Subcutaneous preadipocyte (primary cell): ENCODE measurements around the genes EMB and ARL15.

- CAGE, long polyA plus RNA = no peak
These were observed at the start of gene EMB for GRCh38 chr5:50440971-50442024. Gene EMB, minus strand, starts transcription at chr5:50441288.

GRCh38 chr5:50923274-50923908, 257.0 kb downstream of the PARP8 start:
- CAGE, long polyA plus RNA = no peak

GRCh38 chr5:50963435-50964236, 297.2 kb downstream of the PARP8 start:
- CAGE, long polyA plus RNA = no peak

- CAGE, long polyA plus RNA = no peak
These were observed 342.9 kb upstream of the ISL1 start for GRCh38 chr5:51040338-51040818.

DNA sequence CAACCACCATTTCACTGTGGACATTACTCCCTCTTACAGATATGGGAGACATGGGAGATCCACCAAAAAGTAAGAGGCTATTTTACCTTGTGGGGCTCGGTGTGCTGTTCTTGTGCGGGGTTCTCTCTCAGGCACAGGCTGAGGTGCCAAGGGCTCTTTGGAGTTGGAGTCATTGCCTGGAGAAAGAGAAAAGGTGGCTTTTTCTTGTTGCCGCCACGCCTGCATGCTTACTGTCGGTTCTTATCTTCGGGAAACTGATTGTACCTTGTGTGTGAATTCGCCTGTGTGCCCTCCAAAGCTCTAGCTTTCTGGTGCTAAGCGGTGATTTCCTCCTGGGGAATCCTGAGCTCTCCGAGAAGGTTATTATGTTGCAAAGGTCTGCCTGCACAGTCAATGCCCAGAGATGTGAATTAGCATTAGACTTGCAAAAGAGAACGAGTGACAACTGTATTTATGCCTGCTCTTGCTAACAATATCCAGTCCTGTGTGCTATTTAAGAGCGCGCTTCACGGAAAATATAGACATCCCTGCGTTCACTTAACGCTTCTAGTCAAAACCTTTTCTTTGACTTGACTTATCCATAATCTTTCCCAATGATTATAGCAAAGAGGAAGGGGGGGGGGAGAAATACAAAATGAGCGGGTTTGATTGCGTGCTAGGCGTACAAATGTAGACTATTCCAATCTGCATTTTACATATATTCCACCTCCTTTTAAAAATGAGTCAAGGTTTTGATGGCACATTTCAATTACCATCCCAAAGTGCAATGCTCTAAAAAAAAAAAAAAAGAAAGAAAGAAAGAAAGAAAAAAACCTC, 591 bp downstream of the ISL1 start:
- CAGE, long polyA plus RNA = no peak

DNA sequence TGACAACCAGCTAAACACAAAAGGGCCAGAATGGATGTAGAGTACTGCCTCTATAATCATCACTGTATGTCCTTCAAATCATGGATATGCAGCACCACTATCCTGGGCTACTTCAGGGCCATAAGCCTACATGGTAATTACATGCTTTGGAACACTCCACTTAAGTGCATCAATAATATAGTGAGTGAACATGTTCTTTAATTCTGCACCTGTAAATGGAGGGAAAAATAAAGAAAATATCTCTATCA, 575.2 kb downstream of the ISL1 start:
- CAGE, long polyA plus RNA = no peak

GRCh38 chr5:52849536-52849972, 61.8 kb downstream of the ITGA1 start:
- CAGE, long polyA plus RNA = no peak

GRCh38 chr5:52906409-52907355, 82.5 kb upstream of the ITGA2 start:
- CAGE, long polyA plus RNA = no peak

- CAGE, long polyA plus RNA = no peak
These were observed 68.9 kb upstream of the ITGA2 start for GRCh38 chr5:52920174-52920694.

DNA sequence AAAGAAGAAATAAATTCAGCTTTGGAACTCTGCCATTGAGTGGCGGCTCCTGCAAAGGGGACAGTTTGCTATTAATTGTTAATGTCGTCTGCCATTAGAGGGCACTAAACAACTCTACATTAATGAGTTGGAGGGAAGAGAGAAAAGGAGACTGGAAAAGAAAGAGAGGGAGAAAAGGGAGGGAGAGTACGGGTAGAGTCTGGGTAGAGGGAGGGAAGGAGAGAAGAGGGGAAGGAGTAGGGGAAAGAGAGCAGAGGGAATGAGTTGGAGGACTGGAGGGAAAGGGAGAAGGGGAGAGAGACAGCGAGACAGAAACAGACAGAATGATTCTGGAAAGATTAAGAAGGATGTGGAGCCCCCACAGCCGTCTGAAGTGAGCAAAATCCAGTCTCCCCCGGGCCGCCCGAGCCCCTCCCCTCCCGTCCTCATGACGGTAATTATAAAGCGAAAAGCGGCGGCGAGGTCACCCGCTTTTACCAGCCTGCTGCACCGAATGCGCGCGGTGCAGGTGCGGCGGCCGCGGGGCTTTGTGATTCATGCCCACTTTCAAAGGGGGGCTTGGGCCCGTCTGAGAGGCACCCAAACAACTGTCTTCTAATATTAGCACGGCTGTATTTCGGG, 1.9 kb upstream of the FST start:
- CAGE, long polyA plus RNA = no peak

GRCh38 chr5:53985355-53986187, 324.8 kb downstream of the ARL15 start:
- CAGE, long polyA plus RNA = no peak

DNA sequence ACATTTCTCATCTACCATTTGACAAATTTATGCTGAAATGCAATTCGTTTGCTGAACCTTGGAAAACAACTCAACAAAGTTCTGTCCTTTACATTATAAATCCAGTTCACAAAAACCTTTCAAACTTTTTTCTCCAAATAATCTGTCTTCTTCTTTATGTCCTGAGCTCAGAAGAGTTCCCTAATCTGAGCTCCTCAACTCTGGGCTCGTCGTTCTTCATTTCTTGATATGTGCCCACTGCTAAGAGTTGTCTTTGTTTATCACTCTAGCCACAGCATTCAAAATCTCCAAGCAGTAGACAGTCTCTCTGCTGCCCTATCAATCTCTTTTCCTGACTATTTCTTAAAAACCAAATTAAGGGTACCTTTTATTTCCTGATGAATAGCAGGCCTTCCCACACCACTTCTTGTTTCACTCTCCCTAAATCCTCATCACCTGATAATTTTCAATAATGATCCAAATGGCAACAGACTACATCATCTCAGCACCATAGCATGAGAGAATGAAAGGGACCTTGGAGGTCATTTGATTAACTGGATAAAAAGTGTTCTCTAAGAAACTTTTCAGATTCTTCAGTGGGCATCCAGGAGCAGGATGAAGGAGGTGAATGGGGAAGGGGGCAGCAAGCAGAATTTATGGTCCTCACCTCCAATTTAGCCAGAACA, 313.2 kb downstream of the ARL15 start:
- CAGE, long polyA plus RNA = no peak

GRCh38 chr5:54016288-54016992, 293.9 kb downstream of the ARL15 start:
- CAGE, long polyA plus RNA = no peak

- CAGE, long polyA plus RNA = no peak
These were observed 264.9 kb downstream of the ARL15 start for GRCh38 chr5:54045506-54045910.

DNA sequence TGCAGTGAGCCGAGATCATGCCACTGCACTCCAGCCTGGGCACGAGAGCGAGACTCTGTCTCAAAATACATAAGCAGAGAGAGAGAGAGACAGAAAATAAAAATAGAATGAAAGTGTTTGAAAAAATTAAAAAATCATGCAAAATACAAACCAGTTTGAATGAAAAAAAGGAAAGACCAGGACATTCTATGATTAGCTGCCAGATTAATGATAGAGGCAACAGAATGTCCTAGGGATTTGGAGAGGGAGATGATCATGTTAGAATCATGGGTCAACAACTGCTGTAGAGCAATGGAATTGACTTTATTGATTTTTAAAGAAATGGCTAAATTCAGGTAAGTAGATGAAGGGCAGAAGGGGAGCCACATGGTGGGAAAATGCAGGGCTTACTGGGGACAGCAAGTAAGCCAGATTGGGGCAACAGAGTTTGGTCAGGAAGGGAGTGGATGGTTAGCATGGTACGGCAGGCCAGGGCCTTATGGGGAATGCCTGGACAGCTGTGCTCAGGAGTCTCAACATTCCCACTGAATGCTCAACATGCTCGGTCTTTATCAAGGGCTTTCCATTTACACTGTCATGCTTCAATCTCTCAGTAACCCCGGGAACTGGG, 263.8 kb downstream of the ARL15 start:
- CAGE, long polyA plus RNA = no peak

DNA sequence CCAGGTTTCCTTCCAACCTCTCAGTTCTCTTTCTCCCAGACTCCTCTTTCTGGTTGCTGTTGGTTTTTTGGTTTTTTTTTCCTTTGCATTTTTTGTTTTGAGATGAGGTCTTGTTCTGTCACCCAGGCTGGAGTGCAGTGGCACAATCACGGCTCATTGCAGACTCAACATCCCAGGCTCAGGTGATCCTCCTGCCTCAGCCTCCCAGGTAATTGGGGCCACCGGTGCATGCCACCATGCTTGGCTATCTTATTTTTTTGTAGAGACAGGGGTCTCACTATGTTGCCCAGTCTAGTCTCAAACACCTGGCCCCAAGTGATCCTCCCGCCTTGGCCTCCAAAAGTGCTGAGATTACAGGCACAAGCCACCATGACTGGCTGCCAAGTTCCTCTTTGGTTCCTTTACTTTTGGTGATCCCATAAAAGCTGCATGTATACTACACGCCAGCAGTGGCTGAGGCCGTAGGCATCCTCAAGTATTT, 11.5 kb downstream of the ARL15 start:
- CAGE, long polyA plus RNA = no peak

- CAGE, long polyA plus RNA = no peak
These were observed at the start of gene ARL15 for GRCh38 chr5:54309539-54310631. Gene ARL15, minus strand, starts transcription at chr5:54310573.

- CAGE, long polyA plus RNA = no peak
These were observed 1.4 kb downstream of the SNX18 start for GRCh38 chr5:54518794-54519519.

DNA sequence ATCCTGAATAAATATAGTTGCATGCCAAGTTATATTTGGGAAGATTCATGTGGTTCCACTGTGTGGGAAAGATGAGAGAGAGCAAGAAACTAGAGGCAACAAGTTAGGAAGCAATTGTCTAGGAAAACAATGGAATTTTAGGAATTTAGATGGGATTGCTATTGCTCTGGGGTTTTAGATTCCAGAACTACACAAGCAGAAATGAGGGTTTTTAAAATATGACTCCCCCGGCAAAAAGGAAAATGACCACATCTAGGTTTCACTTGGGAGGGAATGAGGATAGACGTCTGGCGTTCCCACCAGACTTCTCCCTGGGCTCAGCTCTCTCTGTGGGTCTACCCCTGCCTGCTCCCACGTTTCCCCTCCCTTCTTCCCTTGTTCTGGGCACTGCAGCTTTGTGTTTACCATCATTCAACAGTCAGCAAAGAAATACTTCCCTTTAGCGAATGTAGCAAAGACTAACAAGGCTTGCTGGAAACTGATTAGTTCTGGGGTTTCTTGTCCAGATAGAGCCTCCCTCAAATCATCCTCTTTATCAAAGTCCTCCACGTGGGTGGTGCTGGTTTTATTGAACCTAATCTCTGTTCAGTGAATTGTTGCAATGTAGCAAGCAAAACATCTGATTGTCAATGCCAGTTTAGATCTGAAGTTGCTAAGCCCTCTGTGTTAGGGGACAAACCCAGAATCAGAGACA, 63.8 kb downstream of the SNX18 start:
- CAGE, long polyA plus RNA = no peak

GRCh38 chr5:54735847-54736520, 218.4 kb downstream of the SNX18 start:
- CAGE, long polyA plus RNA = no peak